Camera-type eye (tissue), 1 donor: ENCODE measurements around the genes SMIM2 and KCTD4.

DNA sequence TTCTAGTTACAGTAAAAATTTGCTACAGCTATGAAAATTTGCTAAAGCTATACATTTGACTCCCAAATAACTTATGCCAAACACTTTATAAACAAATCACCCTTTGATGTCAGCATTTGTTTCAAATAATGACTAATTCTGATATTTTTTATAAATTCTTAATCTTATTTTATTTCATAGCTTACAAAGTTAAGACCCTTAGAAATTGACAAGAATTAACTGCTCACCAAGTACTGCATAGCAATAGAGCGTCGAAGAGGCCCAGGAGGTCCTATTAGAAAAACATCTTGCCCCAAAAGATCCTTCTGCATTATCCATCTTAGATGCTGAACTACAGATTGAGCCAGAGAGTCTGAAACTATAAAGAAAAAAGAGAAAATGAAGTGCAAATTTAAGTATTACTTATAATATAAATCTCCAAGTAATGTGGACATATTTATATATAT is 49.1 kb downstream of the VWA8 start:
- RAMPAGE, long total RNA: no peak

GRCh38 chr13:42272575-42272779 is 525 bp downstream of the AKAP11 start:
- RAMPAGE, long total RNA: no peak

- RAMPAGE, long total RNA: no peak
Observed at GRCh38 chr13:42870189-42870999, 89.0 kb downstream of the FAM216B start.

GRCh38 chr13:42875808-42876591 is 94.6 kb downstream of the FAM216B start:
- RAMPAGE, long total RNA: no peak

GRCh38 chr13:43686444-43687150 is 100.2 kb downstream of the ENOX1 start:
- RAMPAGE, long total RNA: no peak

DNA sequence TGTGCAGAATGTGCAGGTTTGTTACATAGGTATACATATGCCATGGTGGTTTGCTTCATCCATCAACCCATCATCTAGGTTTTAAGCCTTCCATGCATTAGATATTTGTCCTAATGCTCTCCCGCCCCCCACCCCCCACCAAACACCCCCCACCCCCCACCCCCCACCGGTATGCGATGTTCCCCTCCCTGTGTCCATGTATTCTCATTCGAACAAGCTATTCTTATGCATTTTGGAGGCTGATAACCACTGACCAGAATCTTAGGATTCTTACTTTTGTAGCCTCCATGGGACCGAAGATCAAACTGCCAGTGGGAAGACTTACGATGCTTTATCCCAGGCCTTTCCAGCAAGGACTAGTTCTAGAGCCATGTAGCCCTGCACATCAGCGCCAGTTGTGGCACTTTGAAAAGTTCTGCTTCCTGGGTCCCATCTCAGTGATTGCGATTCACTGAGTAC is 18.7 kb upstream of the ENOX1 start:
- RAMPAGE, long total RNA: no peak

- RAMPAGE, long total RNA: no peak
Observed at GRCh38 chr13:44017692-44018421, 138.2 kb downstream of the LACC1 start.

DNA sequence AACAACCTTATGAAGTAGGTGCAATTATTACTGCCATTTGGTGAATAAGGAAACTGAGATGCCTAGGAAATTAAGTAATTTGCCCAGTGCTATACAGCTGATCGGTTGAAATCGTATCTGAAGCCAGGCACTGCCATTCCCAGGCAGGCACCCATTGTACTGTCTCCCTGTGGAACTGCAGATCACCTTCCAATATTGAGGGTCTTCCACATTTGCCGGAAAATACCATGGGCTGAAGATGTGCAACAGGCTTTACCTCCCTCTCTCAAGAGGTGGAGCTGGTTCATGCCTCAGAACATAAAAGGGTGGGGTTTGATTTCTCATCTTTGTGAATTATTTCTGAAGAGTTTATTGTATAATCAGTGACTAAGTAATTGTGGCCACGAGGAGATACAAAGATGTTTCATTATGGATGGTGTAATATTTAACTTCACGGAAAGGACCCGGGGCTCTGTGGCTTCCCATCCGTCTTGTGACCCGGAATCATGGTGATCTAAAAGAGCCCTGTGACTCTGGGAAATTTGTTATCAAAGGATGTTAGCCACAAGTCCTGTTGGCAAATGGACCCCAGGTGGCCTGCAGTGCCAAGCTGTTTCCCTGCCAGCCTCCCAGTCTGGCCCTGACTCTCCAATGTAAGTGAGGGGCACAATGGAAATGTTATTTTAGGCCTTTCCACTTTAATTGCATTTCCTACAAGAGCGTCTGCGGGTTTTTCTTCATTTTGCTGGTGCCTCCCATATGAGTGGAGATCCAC is 50.9 kb downstream of the SMIM2 start:
- RAMPAGE, long total RNA: no peak

- RAMPAGE, long total RNA: no peak
Observed at GRCh38 chr13:44143128-44143808, 17.8 kb downstream of the SMIM2 start.

DNA sequence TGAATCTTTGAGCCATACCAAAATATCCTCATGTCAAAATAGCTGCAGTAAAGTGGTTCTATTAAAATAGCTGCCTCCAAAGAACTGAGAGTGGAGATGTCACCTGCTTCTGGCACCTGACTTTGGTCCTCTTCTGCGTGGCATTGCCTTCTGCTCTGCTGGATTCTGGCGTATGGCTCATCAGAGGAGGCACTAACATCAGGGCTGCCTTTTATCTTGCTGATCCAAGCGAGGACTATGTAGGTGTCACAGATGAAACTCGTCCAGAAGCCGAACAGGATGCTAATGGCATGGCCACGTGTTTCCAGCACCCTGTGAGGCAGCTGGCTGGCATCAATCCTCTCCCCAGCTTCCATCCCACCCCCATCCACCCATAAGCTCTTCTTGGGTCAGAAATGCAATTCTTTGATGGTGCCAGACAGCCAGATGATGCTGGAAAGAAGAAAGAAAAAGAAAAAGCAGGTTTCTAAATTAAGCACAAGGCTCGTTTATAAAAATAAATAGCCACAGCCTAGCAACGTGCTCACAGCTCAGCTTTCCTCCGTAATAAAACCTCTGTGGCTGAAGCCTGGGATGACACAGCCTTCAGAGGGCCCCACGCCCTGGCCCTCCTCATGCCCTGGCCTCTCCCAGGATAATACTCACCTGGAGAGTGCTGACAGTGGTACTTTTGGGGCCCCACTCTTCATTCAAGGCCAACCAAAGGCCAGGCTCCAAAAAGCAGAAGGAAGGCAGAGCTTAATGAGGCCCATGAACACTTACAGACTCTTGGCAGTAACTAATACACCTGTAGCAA is at the start of gene SMIM2:
SMIM2 (minus strand) TSS at position 758 of the 796 bp plus-strand sequence.
- RAMPAGE, long total RNA: no peak

DNA sequence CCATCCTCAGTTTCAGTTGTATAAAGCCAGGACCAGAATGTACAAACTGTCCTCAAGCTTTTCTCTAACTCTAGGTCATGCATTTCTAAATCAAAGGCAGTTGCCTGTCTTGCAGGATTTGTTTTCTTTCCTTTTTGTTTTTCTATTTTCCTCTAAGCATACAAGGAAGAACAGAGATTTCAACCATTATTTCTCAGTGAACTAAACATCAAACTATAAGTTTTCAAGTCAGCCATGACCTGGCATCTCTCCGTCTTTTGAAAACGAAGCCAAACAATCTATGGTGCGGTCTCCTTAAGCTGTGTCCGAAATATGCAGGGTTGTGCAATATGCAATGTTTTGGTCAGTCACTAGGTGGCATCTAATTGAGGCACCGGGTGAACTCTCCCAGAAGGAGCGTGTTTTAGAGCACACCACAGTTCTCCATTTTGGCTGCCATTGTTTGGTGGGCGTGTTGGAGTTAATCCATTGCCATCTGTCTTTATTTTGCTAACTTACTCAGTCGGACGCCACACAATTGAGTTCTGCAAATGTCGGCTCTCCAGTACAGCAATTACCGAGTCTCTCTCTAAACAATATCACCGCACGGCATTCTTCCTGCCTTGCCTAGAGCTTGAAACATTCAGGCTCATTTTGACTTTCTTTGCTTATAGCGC is 30.3 kb upstream of the SMIM2 start:
- RAMPAGE, long total RNA: no peak

DNA sequence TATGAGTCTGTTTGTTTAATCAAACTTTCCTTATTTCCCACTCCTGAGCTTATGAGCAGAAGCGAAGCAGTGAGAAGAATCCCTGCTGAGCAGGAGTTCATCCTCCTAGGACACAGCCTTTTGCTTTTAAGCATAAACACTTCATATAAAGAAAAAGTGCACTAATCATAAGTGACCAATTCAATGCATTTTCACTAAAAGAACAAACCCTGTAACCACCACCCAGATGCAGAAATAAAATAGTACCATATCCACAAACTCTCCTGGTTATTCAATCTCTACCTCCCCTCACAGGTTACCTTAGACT is 60.9 kb upstream of the SMIM2 start:
- RAMPAGE, long total RNA: no peak

DNA sequence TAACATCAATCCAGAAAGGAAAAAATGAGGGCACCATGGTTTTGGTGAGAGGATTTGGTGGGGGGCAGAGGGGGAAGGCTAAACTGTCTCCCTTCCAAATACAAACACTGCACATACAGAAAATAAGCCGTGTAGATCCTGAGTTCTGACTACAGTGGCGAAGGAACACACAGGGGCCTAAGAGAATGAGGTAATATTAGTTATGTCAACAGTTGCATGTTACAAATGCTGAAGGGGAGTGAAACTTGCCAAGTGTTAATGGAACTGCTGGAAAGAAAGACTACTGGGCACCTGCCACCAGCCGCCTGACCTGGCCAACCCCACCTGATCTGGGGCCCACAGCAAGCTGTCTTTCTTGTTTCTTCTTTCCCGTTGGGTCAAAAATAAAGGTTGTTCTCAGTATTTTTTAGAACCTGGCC is 183.8 kb upstream of the TSC22D1 start:
- RAMPAGE, long total RNA: no peak

DNA sequence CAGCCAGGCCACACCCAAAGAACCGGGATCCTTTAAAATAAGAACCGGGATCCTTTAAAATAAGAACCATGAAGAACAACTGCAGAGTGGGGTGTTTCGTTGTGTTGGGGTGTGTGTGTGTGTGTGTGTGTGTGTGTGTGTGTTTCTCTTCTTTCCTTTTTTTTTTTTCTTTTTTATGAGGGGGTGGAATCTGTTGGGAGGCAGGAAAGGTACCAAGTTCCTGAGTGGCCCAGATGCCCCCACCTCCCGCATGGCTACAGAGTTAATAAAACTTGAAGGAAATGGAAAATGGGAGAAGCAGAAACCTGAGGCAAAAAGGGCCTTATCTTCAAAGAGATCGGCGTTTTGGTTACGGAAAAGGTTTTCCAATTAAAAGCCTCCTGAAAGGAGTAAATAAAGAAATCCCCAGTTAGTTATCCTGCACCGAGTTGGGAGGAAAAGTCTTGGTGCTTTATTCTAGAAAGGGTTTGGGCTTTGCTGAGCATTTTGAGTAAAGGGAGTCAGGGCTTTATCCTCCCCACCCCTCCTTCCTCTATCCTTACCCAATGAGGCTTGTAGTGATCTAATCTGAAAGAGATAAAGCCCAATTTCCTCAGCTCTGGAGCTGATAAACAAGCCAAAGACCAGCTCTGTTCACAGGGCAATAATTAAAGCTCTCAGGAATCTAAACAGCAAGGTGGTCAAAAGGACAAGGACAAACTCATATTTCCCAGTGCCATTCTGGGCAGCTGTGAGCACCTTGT is 188.7 kb upstream of the TSC22D1 start:
- RAMPAGE, long total RNA: no peak

GRCh38 chr13:45130499-45130993 is 10.2 kb downstream of the GTF2F2 start:
- RAMPAGE, long total RNA: no peak

GRCh38 chr13:45200839-45201316 is at the start of gene KCTD4:
TSS of gene KCTD4 (minus strand) at chr13:45201045.
- RAMPAGE, long total RNA: no peak

GRCh38 chr13:45335715-45336757 is 4.9 kb downstream of the TPT1 start:
- RAMPAGE, long total RNA: no peak

DNA sequence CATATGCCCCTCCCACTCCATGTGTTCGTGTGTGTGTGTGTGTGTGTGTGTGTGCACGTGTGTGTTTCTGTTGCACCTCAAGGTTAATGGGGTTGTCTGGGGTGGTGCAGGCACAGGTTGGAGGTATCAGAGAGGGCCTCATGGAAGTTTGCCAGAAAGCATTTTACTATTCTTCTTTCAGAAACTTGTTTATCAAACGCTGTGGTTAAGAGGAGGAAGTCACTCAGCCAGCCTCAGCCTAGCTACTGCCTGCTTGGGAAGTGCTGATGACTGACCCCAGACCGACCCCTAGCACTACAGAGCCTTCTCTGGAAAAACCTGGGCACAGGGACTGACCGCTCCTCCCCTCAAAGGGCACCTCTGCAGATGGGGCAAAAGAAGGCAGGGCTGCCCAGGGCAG is 4.0 kb downstream of the SIAH3 start:
- RAMPAGE, long total RNA: no peak

DNA sequence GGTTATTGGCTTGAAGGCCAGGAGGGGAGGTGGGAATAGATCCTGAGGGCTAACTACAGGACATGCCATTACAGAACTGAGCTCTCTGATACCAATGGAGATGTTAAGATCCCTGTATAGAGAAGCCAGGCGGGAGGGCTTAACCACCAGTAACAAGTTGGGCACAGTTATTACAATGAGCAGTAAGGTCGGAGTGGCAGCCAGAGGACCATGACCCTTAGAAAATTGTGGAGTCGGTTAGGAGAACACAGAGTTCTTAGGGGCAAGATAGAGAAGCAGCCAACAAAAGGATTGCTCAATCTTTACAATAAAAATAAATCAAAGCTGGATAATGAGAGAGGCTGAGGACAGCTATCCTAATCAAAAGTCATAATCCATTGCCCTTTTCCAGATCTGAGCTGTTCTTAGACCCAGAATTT is 10.4 kb downstream of the CPB2 start:
- RAMPAGE, long total RNA: no peak

DNA sequence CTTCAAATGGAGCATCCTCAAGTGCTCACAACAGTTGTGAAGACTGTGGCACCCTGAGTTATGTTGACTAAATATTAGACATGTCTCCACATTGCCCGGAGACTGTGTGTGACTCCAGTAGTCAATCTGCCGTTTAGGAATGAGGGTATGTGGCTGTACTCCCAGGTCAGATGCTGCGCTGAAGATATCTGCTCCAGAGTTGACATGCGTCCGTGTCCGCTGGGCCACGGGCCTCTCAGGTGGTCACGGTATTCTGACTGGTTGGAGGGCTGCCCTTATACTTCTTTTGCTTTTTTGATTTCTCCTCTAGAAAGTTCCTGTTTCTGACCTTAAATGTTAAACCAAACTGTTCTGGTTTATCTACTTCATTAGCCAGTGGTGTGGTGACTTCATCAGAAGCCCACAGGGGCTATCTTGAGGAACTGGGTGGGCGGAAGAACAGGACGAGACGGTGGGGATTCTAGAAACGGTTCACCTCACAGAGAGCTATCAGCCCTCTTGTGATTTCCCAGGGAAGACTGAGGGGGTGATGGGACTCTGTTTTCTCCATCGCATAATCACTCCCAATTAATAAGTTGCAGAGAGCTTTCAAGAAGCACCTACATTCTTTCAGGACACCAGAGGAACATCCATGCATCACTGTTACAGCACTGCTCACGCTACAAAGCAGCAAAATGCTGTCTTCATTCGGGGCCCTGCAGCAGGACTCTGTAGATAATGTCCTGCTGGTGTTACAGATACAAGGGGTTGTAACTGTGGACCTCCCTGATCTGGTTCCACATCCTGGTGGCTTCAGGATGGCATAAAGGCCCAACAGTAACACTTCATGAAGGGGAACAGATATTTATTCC is 1.3 kb upstream of the LCP1 start:
- RAMPAGE, long total RNA: no peak